Metastatic Liver Carcinoma in the Adrenal Gland (tissue), 2 donors: Measurements from ENCODE around the genes GYG1 and ANKUB1.

- PRO-cap, 2 experiments = no peak in any of the 2 experiments
Measured at GRCh38 chr3:148955593-148956277, 35.6 kb upstream of the GYG1 start.

GRCh38 chr3:148991121-148991684 is at the start of gene GYG1:
GYG1 (plus strand) TSS chr3:148991540.
- PRO-cap, 2 experiments = peak in 1 of 2 experiments; most common plus-strand start chr3:148991540 (in 1); most common minus-strand start chr3:148991455 (in 1)

DNA sequence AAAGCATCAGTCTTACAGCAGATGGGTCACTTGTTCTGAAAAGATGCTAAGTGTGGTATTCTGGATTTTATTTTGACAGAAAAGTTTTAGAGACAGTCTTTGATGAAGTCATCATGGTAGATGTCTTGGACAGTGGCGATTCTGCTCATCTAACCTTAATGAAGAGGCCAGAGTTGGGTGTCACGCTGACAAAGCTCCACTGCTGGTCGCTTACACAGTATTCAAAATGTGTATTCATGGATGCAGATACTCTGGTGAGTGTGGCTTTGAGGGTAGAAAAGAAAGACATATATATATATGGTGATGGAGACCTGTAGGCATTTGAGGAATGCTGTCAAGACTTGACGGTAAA is 4.9 kb downstream of the GYG1 start:
- PRO-cap, 2 experiments = no peak in any of the 2 experiments

GRCh38 chr3:149209798-149210353 is 11.8 kb downstream of the CP start:
- PRO-cap, 2 experiments = no peak in any of the 2 experiments

GRCh38 chr3:149222940-149223383 is 1.3 kb upstream of the CP start:
- PRO-cap, 2 experiments = no peak in any of the 2 experiments

- PRO-cap, 2 experiments = no peak in any of the 2 experiments
Measured at GRCh38 chr3:149381882-149383051, 4.8 kb upstream of the TM4SF1 start.

DNA sequence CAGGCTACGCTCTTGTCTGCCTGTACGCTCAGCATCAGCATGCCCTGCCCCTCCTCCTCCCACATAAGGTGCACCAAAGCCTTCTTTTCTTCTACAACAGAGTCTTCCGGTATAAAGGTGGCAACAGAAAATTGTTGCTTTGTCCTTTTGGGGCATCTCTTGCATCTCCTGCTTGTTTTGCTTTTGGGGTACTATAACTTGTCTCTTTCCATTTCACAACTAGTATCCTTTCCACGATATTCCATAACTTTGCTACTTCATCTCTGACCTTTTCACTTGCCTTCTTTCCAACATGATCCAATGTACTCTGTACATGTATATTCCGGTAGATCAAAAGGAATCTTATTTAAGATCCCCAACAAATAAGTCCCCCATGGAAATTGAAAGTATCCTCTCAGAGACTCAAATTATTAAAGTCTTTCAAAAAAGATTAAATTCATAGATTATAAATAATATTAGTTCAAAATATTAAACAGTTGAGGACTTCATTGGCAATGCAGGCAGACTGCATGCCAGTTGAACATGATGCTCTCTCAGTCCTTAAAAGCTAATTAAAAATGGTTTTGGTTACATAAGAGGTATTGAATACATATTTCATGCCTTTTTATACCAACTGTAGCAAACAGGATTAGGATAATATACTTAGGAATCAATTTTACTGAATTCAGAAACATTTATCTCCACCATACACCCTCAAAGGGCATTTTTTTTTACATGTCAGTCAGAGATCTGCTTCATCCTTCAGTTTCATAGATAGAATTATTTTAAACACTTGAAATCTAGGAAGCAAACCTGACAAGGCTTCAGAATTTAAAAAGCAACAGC is 44.4 kb downstream of the TM4SF4 start:
- PRO-cap, 2 experiments = no peak in any of the 2 experiments

- PRO-cap, 2 experiments = no peak in any of the 2 experiments
Measured at GRCh38 chr3:149554585-149555237, 80.2 kb downstream of the TM4SF4 start.

DNA sequence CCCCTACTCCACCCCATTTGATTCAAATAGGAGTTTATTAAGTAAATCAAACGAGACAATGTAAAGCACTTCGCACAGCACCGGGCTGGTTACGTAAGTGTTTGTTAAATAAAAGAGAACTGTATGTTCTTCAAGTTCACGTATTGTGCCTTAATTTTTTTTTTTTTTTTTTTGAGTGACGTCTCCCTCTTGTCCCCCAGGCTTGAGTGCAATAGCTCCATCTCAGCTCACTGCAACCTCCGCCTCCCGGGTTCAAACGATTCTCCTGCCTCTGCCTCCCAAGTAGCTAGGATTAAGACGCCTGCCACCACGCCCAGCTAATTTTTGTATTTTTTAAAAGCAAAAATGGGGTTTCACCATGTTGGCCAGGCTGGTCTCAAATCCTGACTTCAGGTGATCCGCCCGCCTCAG is 1.4 kb upstream of the WWTR1 start:
- PRO-cap, 2 experiments = no peak in any of the 2 experiments

DNA sequence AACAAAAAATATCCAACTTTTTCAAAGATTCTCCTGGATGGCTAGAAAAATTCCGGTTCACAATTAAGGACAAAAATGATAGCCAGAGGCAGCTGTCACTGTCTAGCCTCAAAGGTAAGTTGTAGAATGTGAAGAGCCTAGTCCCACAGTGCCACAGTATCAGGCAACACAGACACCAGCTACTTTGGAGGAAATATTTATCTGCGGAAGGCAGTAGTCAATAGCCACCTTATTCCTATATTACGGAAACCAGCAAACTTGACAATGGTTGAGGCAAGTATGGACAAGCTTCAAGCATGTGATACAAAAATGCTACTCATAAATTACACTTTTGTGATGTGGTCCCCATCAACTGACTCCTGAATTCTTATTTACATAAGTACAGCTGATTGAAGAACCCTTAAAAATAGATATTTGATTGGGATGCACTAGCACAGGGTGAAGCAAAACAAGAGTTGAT is at the start of gene ANKUB1:
TSS of gene ANKUB1 (minus strand) at position 170 of the 460 bp plus-strand sequence.
- PRO-cap, 2 experiments = no peak in any of the 2 experiments

GRCh38 chr3:149813319-149814293 is 591 bp downstream of the RNF13 start:
- PRO-cap, 2 experiments = no peak in any of the 2 experiments

DNA sequence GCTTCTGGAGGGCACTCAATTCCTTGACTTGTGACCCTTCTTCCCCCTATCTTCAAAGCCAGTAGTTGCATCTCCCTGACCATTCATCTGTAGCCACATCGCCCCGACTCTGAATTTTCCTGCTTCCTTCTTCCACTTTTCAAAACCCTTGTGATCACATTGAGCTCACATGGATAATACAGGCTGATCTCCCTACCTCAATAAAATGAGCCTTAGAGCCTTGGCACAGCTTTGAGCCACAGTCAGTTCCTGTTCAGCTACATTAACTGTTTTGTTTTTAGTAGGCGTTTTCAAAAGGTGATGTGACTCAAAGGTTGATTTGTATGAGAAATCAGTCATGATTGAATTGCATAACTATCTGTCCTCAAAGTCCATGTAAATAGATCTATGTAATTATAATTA is 12.4 kb downstream of the PFN2 start:
- PRO-cap, 2 experiments = no peak in any of the 2 experiments

DNA sequence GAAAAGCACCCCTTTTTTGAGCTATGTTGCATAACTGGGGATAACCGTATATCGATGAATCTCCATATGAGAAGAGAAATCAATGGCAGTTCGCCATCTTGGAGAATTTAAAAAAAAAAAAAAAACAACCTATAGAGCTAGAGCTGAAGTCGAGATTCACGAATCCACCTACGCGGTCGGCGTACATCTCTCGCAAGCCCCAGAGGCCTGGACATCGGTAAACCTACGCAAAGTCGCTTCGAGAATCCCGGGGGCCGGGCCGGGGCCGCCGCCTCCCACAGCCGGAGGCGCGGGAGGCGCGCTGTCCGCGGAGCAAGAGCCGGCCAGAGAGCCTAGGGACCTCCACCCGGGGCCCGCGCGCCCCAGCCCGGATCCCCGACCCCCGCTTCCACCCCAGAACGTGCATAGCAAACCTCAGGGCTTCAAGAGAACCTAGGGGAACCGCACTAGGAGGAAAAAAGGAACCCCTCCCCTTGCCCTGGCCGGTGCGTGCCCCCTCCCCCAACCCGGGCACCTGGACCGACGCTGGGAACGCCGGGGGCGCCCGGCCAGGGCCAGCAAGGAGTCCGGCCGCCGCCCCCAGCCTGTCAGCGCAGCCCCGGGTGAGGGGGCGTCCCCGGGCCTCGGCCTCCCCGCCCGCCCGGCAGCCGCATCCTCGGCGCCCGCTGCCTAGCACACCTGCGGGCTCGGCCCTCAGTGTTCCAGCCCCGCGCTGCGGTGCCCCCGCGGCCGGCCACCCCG is 584 bp downstream of the PFN2 start:
- PRO-cap, 2 experiments = no peak in any of the 2 experiments

GRCh38 chr3:150250835-150251842 is 157.0 kb upstream of the TSC22D2 start:
- PRO-cap, 2 experiments = peak in 2 of 2 experiments; most common plus-strand start chr3:150251263 (in 2)

GRCh38 chr3:150252270-150252826 is 155.8 kb upstream of the TSC22D2 start:
- PRO-cap, 2 experiments = peak in 2 of 2 experiments; most common plus-strand start chr3:150252743 (in 2); most common minus-strand start chr3:150252657 (in 1)

DNA sequence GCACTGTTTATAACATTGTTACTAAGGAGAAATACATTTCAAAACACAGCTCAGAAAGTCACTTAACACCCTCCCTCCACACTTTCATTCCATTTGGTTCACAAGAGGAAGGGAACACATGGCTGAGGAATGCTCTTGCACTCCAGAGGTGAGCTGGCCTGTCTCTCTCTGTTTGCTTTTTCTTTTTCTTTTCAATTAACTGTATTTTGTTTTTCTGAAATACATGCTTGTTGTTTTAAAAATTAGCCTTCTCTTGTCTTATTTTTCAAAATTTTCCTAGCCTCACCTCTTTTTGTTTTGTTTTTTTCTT is 48.6 kb upstream of the TSC22D2 start:
- PRO-cap, 2 experiments = no peak in any of the 2 experiments

- PRO-cap, 2 experiments = peak in 2 of 2 experiments; most common plus-strand start chr3:150408988 (in 2); most common minus-strand start chr3:150408589 (in 1)
Measured at GRCh38 chr3:150408444-150409506, 677 bp downstream of the TSC22D2 start.

GRCh38 chr3:150411441-150411887 is 3.4 kb downstream of the TSC22D2 start:
- PRO-cap, 2 experiments = no peak in any of the 2 experiments

DNA sequence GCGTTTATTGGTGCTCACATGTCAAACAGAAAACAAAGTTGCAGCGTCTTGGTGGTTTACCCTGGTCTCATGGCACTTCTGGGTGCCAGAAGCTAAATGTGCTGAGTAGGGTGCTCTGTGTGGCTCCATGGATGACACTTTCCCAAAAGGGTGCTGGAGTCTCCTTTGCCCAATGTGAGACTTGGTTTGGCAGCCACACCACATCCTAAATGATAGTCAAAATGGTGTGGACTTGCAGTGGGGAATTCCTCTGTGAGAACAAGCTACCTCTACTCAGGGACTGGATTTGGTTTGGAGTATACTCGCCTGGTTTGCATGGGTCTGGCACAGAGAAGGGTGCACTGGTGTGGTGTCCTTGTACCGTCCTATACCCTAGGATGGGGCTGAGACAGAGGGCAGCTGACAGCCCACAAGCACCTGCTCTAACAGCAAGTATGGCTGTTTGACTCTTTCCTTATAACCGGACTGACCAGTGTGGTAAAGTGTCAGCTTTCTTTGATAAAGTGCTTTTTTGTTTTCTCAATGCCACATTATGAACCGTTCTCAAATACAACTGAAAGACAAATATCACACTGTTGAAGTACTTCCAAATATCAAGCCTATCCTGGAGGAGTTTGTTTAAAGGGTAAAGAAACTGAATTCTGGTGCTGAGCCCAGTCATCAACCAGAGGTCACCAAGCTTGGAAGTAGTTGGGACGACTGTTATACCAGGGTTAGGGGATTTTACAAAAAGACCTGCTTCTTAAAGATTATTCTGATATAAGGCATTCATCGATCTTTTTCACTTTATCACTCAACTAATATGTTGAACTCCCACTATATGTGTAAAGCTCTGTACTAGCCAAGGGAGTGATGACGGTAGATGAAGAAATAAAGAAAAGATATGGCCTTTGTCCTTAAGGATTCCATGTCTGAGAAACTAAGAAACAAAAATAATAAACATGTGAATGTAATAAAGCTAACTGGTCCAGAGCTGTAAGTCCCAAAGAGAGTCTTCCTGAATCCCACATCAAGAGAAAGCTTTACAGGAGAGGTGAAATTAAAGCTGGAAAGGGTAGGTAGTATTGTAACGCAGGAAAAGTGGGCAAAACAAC is 7.3 kb downstream of the SERP1 start:
- PRO-cap, 2 experiments = no peak in any of the 2 experiments

DNA sequence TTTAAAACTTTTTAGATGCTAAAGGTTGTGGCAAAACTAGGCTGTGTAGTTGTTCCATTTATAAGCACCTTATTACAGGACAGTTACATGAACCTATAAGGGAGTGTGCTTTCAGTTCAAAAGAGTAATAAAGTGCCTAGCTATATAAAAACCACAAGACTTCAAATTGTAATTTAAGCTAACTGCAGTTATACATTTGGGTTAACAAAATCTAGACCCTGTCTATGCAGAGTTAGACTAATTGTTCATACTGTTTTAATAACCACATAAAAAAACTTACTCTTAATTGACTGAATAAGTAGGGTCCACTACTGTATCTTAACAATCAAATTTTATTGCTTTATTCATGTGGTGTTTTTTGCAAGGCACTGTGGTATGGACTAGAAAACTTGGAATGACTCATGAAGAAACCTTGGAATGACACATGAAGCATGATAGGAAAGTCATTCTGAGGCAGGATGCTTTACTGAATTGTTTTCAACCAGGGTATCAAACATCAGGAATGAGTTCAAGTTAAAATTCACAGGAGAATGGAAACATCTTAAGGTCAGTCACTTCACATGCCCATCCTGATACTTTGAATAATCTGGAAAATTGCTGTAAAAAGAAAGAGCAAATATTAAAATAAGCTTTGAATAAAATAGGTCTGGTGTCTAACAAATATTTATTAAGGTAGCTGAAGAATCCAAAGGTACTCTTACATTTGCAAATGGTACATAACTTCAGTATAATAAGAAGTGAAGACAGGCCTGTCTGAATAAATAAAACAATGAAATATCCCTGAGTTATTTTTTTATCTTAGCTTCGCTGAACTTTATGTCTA is 2.2 kb downstream of the SERP1 start:
- PRO-cap, 2 experiments = no peak in any of the 2 experiments